Cerebellum (tissue), 5 donors: ENCODE results near the gene ASAH2.

DNA sequence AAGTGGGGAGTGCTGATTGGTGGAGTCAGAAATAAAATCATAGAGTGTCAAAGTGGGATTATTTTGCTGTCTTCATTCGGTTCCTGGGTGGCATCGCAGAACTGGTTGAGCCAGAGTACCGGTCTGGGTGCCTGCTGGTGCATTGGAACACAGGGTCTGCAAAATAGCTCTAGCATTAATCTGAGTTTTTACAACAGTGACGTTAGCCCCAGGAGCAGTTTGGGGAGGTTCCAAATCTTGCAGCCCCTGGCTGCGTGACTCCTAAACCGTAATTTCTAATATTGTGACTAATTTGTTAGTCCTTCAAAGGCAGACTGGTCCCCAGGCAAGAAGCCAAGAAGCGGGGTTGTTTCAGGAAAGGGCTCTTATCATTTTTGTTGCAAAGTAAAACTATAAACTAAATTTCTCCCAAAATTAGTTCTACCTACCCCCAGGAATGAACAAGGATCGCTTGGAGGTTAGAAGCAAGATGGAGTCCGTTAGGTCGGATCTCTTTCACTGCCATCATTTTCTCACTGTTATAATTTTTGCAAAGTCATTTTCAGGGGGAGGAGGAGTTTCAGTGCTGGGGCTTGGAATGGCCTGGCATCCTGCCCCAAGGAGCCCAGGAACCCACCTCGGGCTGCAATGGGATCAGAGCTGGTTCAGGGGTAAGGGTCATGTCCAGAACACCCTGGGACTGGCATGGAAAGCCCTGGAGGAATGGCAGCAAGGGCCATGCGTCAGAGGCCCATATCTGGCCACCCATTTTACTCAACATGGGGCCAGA, 32.2 kb downstream of the GPRIN2 start:
- PRO-cap, 3 experiments, result no peak in any of the 3 experiments
- RAMPAGE, long total RNA, result no peak

DNA sequence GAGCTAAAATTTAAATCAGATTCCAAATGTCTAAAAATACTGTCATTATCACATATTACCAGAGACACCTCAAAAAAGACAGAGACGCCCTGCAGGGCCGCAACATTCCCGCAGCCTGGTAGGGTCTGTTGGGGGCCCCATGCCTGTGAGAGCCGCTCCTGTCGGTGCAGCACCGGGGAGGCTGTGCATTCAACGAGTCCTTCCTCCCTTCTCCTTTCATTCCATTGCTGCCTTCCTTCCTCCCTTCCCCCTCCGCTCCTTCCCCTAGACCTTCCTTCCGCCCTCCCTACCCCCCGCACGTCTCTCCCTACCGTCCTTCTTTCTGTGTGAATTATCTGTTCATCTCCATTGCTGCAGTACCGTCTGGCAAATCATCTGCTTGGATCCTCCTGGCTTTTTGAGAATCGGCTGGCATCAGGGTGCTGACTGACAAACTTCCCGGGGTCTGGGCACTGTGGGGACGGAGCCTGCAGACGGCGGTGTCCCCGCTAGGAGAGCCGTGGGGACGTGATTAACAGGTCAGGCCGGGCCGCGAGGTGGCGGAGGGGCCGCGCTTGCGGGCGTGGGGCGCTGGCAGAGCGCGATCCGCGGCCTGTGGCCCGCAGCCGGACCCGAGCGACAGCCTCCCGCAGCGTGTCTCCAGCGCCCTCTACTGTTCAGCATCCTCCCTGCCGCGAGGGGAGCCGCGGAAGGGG, 18.7 kb downstream of the SYT15 start:
- PRO-cap, 3 experiments, result peak in 1 of 3 experiments; most common plus-strand start position 348 of the sequence (in 1); most common minus-strand start position 594 of the sequence (in 1)
- RAMPAGE, long total RNA, result no peak

DNA sequence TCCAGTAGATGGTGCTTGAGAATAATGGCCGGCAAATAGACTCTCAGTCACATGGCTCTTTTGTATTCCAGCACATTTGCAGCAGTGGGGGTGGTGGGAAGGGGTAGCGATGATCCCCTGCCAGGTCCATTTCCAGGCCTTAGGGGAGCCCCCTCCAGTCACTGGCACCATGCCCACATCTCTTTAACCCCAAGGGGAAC, 81.8 kb downstream of the PTPN20 start:
- PRO-cap, 3 experiments, result no peak in any of the 3 experiments
- RAMPAGE, long total RNA, result no peak

DNA sequence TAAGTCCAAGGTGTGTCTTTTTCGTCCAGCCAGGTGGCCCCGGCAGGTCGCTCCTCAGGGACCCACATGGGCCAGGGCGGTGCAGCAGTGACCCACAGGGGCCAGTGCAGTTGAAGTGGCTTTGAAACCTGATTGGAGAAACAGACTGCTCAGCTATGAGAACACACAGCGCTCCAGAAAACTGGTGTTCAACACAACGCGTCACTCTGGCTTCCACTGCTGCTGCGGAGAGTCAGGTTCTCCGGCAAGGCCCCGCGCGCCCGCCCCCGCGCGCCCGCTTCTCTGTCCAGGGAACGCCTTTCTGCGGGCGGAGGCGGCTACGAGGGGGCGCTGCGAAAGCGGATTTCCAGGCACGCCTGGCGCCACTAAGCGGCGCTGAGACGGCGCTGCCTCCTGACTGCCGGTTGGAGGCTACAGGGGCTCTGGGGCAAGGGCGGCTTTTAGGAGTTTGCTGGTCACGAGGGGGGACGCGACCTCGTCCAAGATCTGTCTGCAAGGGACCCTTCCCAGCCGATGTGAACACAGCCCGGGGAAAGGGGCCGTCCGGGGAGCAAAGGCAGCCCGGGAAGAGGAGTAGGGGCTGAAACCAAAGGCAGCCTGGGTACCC, 22.7 kb downstream of the ANXA8 start:
- PRO-cap, 3 experiments, result no peak in any of the 3 experiments
- RAMPAGE, long total RNA, result no peak

DNA sequence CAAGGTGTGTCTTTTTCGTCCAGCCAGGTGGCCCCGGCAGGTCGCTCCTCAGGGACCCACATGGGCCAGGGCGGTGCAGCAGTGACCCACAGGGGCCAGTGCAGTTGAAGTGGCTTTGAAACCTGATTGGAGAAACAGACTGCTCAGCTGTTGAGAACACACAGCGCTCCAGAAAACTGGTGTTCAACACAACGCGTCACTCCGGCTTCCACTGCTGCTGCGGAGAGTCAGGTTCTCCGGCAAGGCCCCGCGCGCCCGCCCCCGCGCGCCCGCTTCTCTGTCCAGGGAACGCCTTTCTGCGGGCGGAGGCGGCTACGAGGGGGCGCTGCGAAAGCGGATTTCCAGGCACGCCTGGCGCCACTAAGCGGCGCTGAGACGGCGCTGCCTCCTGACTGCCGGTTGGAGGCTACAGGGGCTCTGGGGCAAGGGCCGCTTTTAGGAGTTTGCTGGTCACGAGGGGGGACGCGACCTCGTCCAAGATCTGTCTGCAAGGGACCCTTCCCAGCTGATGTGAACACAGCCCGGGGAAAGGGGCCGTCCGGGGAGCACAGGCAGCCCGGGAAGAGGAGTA, 13.0 kb downstream of the FAM25C start:
- PRO-cap, 3 experiments, result no peak in any of the 3 experiments
- RAMPAGE, long total RNA, result no peak

- PRO-cap, 3 experiments, result no peak in any of the 3 experiments
- RAMPAGE, long total RNA, result no peak
Measured at GRCh38 chr10:48333828-48334351, 27.4 kb downstream of the MAPK8 start.

GRCh38 chr10:48368791-48369472, 62.5 kb downstream of the MAPK8 start:
- PRO-cap, 3 experiments, result no peak in any of the 3 experiments
- RAMPAGE, long total RNA, result no peak

- PRO-cap, 3 experiments, result no peak in any of the 3 experiments
- RAMPAGE, long total RNA, result no peak
Measured at GRCh38 chr10:48389437-48390275, 83.2 kb downstream of the MAPK8 start.

GRCh38 chr10:48655393-48655914, 29.2 kb upstream of the WDFY4 start:
- PRO-cap, 3 experiments, result no peak in any of the 3 experiments
- RAMPAGE, long total RNA, result no peak

DNA sequence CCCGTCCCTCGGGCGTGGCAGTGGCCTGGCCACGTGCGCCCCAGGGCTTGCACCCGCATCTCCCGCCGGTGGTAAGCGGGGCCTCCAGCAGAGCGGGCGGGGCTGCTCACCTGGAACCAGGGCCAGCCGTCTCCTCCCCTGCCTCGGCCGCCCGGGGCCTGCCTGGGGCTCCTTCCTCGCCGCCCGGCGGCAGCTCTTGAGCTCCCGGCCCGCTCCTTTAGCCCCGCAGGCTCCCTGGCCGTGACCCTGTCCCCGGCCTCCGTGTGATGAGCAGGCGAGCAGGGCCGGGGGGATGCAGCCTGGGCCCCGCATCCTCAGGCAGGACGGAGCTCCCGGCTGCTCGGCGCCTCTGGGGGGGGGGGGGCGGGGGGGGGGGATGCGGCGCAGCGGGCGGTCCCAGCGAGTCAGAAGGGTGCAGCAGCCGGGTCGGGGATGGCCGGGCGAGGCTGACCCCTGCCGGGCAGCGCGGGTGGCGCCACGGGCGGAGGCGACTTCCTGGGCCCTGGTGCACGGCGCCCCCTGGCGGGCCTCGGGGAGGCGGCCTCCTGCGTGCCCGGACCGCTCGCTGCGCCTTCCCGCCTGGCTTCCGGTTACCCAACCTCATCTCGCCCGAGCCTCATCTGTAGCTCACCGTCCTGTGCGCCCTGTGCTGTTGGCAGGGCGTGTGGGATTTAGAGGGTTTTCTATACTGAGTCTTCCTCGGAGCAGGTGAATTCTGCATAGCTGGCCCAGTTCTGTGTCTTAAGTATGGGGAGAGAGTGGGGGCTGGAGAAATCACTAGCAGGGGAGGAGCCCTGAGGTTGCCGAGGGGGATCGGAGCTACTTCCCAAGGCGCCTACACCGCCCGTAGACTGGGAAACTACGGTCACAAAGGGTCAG, 28.5 kb upstream of the WDFY4 start:
- PRO-cap, 3 experiments, result peak in 1 of 3 experiments; most common minus-strand start position 351 of the sequence (in 1)
- RAMPAGE, long total RNA, result no peak

DNA sequence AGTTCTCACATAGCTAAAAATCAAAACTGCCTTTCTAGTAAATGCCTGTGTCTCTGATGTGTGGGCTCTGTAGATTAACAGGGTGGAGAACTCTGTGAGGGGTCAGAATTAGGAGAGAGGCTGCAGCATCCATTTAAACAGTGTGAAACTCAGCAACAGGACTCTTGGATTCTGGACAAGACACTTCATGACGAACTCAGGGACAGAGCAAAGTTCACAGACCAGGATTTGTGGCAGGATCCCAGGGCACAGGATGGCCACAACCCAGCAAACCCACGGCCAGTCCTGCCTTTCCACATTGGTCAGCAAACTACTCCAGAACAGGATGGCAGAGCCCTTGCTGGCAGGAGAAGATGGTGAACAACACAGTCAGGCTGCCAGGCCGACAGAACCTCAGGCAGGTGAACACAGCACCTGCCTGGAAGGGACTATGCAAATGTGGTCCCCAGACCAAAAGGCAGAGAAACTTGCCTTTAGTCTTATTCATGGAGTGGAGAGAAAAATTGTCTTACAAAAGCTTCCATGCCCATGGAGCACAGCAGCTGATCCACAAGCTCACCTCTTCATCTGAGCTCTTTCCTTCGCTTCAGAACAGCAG, 34.3 kb downstream of the VSTM4 start:
- PRO-cap, 3 experiments, result no peak in any of the 3 experiments
- RAMPAGE, long total RNA, result no peak

GRCh38 chr10:49114554-49115352, 569 bp downstream of the VSTM4 start:
- PRO-cap, 3 experiments, result no peak in any of the 3 experiments
- RAMPAGE, long total RNA, result no peak

- PRO-cap, 3 experiments, result no peak in any of the 3 experiments
- RAMPAGE, long total RNA, result no peak
Measured at GRCh38 chr10:49272101-49273524, 26.4 kb upstream of the C10orf71 start.

- PRO-cap, 3 experiments, result no peak in any of the 3 experiments
- RAMPAGE, long total RNA, result no peak
Measured at GRCh38 chr10:49282810-49283356, 16.1 kb upstream of the C10orf71 start.

DNA sequence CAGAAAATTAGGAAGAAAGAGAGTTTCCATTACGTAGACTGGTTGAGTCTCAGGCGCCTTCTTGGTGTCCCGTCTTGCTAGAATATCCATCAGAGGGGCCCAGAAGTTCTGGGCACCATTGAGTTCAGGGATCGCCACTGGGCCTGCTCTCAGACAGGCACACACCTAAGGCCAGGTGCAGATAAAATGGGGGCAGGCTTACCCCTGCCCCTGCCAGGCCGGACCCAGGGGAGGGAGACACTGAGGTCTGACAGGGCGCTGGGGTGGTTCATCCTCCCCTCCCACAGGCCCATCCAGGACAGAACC, 33.2 kb downstream of the DRGX start:
- PRO-cap, 3 experiments, result no peak in any of the 3 experiments
- RAMPAGE, long total RNA, result no peak

DNA sequence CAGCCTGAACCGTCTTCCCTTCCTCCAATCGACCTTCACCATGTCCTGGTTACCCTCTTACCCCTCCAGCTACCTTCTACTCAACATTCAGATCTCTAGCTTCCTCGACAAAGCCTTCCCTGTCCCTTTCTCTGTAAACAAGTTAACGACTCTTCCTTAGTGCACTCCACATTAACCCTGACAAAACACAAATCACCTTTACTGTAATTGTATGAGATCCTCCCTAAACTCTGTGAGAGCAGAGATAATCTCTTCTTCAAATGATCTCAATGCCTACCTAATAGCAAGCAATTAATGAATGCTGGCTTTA, 42.9 kb downstream of the ERCC6 start:
- PRO-cap, 3 experiments, result no peak in any of the 3 experiments
- RAMPAGE, long total RNA, result no peak

GRCh38 chr10:49837066-49837389, 74.9 kb upstream of the OGDHL start:
- PRO-cap, 3 experiments, result no peak in any of the 3 experiments
- RAMPAGE, long total RNA, result no peak

GRCh38 chr10:49933224-49933963, 8.4 kb downstream of the PARG start:
- PRO-cap, 3 experiments, result no peak in any of the 3 experiments
- RAMPAGE, long total RNA, result no peak

DNA sequence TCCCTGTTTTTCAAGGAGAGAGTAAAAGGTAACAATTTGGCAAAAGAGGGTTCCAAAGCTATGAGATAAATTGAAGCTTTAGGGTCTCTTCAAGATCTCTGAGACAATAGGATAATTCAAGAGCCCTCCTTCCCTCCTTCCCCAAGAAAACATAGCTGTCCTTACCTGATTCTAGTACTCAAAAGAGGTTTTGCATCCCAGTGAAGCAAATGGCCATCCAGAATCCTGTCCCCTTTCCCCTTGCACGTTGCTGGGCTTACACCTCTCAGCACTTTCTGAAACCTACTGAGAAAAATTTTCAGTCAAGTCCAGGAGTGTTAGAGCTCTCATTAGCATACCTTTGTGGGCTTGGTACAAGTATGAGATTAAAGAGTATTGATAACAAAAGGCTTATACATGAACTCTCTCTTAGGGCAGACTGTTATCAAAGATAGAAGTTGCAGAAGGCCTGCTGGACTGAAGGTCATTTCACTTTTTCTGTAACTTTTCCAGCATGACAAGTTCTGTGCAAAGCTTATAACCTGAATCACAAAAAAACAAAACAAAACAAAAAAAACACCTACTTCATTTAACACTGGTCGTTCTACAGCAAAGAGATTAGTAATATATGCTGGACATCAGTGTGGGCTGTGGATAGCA, at the start of gene ASAH2:
Gene ASAH2, minus strand, starts transcription at position 287 of the 639 bp plus-strand sequence.
- PRO-cap, 3 experiments, result no peak in any of the 3 experiments
- RAMPAGE, long total RNA, result no peak

GRCh38 chr10:50417680-50418706, 166.7 kb upstream of the ASAH2 start:
- PRO-cap, 3 experiments, result peak in 3 of 3 experiments; most common minus-strand start chr10:50418407 (in 3)
- RAMPAGE, long total RNA, result no peak